Skin of body (tissue), 2 donors: ENCODE measurements around the gene TFIP11.

DNA sequence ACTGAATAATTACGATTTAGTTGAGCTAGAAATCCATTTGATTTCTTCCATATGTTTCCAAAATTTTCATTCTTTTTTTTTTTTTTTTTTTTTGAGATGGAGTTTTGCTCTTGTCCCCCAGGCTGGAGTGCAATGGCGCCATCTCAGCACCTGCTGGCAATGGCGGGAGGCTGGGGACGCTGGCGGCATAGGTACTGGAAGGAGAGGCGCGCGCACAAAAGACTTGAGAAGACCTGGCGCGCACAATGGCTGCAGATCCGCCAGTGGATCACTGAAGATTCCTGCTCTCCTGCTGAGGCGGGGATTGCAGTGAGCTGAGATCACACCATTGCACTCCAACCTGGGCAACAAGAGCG is 57.6 kb downstream of the GGT1 start:
- RAMPAGE, long total RNA, result no peak

DNA sequence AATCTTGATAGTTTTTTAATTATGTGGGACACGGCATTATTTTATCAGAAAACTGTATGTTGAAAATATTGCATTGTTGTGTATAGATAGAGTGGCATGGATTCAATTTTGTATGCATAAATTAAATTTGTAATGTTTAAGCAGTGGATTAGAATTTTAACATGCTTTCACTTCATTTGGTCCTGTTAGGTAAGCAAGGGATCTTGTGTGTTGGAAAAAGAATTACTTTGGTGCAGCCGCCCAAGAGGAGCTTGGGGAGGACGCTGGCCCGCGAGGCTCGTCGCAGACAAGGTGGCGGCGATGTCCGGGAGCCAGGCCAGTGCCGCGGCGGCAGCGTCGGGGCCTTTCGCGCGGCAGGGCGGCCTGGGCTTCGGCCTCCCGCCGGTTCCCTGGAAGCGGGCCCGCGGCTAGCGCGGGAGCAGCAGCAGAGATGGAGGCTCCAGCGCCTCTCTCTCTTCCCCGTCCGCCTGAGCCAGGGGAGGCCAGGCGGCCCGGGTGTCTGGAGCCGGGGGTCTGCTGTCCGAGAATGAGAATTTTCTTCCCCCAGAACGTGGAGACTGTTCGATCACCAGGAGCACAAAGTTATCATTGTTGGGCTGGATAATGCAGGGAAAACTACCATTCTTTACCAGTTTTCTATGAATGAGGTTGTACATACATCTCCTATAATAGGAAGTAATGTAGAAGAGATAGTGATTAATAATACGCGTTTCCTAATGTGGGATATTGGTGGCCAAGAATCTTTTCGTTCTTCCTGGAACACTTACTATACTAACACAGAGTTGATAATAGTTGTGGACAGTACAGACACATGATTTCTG is 82.8 kb downstream of the GGT1 start:
- RAMPAGE, long total RNA, result no peak

DNA sequence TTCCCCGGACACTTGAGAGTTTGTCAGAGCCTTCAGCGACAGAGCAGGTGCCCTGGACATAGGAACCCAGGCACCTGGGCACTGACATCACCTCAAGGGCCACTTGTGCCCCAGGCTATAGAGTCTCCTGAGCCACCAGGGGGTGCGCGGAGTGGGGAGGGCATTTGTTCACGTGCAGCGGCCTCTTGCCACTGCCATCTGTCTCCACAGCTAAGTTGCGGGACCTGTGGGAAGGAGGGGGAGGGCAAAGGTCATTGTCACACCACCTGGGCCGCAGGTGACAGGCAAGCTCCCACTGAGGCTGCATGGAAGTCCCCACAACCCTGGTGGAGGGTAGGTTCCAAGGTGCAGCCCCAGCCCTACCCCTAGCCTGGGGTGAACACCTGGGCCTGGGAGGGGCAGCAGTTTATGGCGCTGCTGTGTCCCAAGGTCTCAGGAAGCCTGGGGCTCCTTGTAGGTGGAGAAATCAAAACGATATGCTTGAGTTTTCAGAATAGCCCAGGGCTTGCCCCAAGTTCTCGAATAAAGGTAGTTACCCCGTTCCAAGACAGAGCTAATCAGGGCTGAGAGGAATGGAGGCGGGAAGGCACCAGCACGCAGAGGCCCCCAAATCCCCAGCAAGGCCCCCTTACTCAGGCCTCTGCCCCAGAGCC is 79.4 kb downstream of the PIWIL3 start:
- RAMPAGE, long total RNA, result no peak

- RAMPAGE, long total RNA, result no peak
These were observed 67.2 kb downstream of the PIWIL3 start for GRCh38 chr22:24707086-24707861.

GRCh38 chr22:24894219-24894972 is 52.1 kb downstream of the LHFPL7 start:
- RAMPAGE, long total RNA, result no peak

GRCh38 chr22:24950184-24950615 is 2.3 kb upstream of the KIAA1671 start:
- RAMPAGE, long total RNA, result no peak

DNA sequence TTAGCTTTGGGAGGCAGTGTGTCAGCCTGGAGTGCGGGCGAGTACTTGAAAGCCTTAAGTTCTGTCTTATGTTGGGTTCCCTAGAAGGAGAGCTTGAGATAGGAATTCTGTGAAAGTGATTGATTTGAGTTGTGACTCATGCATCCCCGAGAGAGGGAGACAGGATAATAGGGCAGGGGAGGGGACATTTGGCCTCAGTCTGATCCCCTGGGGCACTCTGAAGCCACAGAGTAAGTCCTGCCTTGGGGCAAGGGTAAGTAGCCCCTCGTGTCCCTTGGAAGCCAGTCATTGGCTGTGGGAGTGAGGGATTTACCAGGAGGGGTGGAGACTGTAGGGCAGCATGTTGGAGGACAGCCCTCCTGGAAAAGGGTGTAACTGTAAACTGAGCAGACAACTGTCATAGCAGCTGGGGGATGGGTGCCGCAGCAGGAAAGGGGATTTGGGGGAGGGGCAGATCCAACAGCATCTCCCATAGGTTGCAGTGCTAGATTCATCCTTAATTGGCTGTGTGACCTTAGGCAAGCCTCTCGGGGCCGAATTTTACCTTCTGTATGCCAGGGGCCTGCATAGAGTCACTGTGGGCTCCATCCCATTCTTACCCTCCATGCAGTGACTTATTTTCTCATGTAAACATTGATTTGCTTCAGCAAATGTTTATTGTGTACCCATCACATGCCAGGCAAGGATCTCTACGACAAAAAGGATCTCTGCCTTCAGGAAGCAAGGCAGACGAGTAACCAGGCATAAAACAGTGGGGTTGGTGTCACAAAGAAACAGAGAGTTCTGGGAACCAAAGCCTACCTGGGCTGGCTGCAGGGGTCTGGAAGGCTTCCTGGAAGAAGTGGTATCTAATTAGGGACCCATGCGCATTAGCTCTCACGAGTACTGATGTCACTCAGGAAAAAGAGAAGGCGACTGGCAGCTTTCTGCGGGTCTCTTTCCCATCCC is 44.2 kb downstream of the KIAA1671 start:
- RAMPAGE, long total RNA, result no peak

GRCh38 chr22:25026569-25026917 is 74.0 kb downstream of the KIAA1671 start:
- RAMPAGE, long total RNA, result no peak

DNA sequence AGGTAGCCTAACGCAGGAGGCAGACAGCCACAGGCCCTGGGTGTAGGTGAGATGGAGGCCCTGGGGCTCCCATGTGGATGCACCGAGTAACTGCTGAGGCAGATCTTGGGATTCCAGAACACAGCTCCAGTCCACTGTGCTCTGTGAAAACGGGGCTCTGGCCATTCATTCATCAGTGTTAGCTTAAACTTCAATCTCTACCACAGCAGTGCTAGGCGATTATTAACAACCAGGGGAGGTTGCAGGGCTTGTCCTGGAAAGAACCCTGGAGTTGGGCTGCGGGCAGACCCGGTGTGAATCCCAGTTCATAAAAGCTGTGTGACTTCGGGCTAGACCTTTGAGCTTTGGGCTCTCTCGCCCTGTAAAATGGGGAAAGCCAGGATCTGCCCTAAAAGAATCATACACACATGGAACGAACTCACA is 15.7 kb upstream of the CRYBB3 start:
- RAMPAGE, long total RNA, result no peak

GRCh38 chr22:25565348-25565815 is 907 bp downstream of the GRK3 start:
- RAMPAGE, long total RNA, result no peak

- RAMPAGE, long total RNA, result no peak
These were observed 7.8 kb downstream of the ASPHD2 start for GRCh38 chr22:26436788-26437372.

DNA sequence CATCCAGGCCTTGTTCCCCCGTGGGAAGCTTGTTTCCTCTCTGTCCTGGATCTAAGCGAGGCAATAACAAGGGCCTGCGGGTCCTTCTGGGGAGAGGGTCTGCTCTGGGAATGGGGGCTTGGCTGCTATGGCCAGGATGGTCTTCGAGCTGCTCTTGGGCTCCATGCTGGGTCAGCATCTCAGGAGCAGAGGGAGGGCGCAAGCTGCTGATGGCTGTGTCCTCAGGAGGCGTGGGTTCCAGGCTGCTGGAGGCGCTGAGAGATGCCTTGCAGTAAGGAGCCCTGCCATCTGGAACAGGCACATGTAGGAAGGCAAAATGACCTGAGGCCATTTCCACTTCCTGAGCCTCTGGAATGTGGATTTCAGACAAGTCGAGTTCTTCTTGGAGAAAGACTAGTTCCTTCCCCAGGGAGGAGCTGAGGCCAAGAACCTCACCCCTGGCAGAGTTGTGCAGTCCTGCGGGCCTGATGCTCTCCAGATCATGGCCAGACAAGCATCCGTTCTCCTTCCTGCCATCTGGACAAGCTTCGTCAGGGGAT is 19.4 kb downstream of the HPS4 start:
- RAMPAGE, long total RNA, result no peak

GRCh38 chr22:26511920-26512746 is at the start of gene TFIP11:
Gene TFIP11 (minus strand): TSS chr22:26512473.
- RAMPAGE, long total RNA, result no peak

DNA sequence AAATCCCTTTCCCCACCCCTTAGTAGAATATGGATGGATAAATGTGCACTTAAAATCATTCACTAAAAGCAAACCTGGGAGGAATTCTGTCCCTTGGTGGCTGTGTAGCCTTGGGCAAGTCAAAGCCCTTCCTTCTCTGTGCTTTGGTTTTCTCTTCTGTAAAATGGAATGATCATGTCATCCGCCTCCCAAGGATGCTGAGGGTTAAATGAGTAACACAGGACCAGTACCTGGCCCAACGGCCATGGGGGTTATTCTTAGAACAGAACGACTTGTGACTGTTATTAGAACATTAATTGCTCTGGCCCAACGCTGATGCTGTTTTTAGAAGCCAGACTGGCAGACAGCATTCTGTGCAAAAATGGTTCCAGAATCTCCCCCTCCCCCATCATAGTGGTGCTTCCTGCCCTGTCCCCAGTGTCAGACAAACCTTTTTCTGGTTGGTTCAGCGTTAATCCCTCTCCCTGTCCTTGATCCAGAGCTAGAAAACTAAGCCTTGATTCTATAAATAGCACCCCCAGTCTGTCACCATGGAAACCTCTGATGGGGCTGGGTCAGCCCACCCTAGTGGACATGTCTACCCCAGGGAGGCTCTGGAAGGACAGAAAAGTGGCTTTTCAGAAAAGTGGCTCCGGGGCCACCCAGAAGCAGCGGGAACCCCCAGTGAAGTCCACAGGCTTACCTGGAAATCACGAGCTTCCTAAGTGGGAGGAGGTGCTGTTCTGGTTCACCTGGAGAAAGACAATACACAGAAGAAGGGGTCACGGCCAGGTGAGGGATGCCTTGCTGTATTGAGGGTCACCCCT is 15.5 kb upstream of the TFIP11 start:
- RAMPAGE, long total RNA, result no peak

- RAMPAGE, long total RNA, result no peak
These were observed 16.1 kb upstream of the TFIP11 start for GRCh38 chr22:26528338-26528879.

GRCh38 chr22:26632500-26633253 is 10.9 kb downstream of the CRYBA4 start:
- RAMPAGE, long total RNA, result no peak

GRCh38 chr22:26766801-26767122 is 145.0 kb downstream of the CRYBA4 start:
- RAMPAGE, long total RNA, result no peak

DNA sequence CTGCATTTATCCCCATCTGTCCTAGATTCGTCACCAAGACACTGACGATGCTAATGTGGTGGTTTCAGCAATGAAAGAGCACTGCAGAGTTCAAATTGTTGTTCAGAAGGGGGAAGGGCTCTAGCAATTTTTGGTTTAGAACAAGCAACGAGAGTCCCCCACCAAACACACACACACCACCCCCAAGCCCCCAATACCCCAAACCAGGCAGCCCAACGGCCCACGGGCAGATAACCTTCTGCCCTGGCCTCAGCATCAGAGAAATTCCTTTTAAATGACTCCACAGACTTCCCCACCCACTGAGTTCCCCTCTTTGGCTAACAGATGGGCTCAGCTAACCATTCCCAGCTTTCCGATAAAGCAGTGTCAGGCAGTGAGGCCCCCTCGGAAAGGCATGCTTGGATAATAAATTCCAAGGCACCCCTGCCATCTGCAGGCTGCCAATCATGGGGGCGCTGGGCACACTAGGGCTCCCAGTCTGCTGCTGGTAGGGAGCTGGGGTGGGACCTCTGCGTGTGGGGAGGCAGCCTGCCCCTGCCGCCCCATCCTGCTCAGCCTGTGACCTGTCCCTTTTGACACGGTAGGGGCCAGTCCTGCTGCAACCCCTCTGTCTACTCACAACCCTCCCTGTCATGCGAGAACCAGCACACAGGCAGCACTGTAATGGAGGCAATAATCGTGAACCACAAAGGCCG is 489.2 kb downstream of the CRYBA4 start:
- RAMPAGE, long total RNA, result no peak

DNA sequence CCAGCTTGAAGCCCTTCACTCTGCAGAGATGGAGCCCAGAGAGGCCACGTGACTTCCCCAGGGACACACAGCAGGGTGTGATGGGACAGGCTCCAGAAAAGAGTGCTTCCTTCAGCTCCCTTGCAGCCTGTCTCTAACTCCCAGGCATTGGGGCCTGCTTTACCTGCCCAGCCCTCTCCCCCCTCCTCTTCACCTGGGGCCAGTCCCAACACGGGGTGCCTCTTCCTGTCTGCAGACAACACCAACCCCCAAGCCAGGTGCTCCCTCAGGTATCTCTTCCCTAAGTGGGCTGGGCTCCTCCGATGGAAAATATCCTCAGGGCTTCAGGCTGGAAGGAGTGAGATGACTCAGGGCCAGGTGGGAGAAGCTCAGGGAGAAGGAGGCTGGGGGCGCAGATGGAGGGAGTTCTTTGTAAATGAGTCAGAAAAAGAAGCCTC is 326.7 kb downstream of the MN1 start:
- RAMPAGE, long total RNA, result no peak

GRCh38 chr22:27488258-27488462 is 313.4 kb downstream of the MN1 start:
- RAMPAGE, long total RNA, result no peak